Measurements from ENCODE around the gene SLTM.

- RRBS = no CpG with 5 or more reads among the region's 5 CpGs
Measured at GRCh38 chr15:58061808-58062526, 3.5 kb downstream of the ALDH1A2 start.

DNA sequence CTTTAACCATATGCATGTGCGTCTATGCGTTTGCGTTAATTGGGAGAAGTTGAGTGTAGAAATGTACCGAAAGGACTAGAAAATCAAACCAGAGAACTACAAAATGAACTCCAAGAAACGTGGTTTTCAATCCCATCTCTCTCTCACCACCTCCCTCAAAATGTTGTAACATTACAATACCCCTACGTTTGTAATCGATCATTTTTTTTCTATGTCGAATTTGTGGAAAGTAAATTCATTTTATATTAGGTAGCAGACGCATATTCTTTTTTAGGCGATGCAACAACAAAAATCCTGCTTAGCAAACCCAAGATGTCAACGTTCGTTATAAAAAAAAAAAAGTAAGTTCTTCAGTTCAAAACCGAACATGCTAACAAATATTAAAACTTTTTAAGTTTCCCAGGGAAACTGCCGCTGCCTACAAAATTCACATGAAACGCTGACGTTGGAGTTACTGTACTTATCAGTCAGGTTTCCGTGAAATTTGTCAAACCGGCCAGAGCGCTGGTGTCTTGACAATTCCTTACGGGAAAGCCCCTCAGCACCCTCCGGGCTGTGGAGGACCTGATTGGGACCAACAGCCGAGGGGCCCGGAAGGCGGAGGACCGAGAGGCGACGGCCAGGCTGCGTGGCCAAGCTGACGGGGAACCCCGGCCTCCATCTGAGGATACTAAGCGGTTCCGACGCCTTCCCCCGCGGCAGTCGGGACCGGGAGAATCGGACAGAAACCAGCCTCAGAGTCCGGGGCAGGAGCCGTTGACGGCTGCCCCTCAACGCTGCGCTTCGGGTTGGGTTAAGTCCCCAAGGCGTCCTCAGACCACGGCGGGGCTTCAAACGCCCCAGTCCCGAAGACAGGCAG lies 752 bp downstream of the ALDH1A2 start:
- RRBS = 17% methylated on average over 20 of the region's 49 CpGs

DNA sequence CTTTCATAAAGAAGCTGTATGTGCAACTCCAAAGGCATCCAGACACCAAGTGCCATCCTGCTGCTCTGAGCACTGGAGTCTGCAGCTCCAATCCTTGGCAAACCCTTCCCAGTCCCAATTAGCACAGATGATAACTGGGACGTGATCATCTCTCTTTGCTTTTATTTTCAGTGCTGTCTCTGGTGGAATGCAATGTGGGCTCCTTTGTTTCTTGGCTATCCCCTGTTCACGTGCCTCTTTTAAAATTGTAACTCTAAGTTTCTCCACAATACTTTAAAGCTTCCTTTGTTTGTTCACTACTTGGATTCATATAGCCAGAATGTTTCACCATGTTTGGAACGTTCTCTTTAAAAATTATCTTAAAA lies 141.0 kb downstream of the AQP9 start:
- RRBS = no CpG with 5 or more reads among the region's 3 CpGs

GRCh38 chr15:58329599-58330019 lies 102.2 kb upstream of the LIPC start:
- RRBS = no CpG with 5 or more reads among the region's 4 CpGs

DNA sequence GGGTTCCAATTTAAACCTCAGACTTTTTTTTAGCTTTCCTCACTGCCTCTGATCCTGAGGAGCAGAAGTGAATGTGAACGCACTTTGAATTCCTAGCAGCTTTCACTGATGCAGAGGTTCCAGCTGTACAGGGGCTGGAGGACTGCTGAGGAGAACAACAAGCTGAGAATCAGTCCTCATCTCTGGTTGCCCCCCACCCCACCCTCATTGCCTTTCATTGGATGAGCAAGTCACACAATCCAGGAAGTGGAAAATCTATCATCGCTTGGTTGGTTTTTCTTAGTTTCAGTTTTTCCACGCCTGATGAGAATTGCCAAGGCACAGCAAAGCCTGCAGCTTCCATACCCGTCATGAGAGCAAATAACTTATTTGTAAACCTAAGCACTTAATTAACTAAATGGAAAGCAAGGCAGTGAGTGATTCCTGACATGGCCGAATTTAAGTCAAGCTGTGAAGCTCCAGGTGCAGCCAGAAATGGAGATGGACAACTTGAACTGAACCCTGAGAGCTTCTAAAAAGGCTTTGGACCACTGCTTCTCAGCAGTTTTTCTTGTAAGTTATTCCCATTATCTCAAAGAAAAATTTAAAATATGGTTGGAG lies 21.4 kb upstream of the LIPC start:
- RRBS = no CpG with 5 or more reads among the region's 5 CpGs

GRCh38 chr15:58442038-58442714 lies 10.4 kb downstream of the LIPC start:
- RRBS = no CpG with 5 or more reads among the region's 5 CpGs

DNA sequence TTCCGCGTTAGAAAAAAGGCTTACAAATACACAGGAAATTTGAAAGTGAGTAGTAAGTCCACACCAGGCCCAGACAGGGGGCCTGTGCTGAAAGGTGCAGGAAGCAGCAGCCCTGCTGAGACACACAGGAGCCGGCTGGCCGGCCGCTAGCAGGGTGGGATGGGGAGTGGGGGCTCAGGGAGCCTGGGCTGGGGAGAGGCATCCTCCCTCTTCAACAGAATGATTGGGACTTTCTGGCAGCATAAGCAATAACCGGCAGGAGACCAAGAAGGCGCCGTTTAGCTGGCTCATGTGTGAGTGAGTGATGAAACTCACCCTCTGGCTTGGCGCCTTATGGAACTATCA lies 13.1 kb downstream of the LIPC start:
- RRBS = no CpG with 5 or more reads among the region's 9 CpGs

DNA sequence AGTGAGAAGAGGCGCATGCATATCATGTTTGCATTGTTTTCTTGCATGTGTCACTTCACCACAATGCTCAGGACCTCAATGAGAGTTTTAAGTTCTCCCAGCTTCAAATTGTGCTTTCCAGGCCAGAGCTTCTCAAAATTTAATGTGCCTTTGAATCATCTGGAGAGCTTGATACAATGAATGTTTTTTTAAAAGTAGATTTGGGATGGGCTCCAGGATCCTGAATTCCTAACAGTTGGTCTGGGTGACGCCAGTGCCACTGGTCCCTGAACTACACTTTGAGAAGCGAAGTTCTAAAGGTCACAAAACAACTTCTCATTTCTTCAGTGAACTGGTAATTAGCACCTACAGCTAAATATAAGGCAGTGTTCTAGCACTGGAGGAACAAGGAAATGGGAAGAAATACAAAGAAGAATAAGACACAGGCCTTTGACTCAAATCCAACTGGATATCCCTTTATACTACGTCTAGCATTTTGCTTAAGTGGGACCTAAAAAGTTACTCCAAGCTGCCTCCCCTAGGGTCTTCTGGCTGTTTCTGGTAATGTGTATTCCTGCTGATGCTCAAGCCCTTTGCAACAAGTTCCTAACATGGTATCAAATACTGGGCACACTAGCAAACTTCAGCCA lies 15.8 kb downstream of the LIPC start:
- RRBS = no CpG with 5 or more reads among the region's 4 CpGs

DNA sequence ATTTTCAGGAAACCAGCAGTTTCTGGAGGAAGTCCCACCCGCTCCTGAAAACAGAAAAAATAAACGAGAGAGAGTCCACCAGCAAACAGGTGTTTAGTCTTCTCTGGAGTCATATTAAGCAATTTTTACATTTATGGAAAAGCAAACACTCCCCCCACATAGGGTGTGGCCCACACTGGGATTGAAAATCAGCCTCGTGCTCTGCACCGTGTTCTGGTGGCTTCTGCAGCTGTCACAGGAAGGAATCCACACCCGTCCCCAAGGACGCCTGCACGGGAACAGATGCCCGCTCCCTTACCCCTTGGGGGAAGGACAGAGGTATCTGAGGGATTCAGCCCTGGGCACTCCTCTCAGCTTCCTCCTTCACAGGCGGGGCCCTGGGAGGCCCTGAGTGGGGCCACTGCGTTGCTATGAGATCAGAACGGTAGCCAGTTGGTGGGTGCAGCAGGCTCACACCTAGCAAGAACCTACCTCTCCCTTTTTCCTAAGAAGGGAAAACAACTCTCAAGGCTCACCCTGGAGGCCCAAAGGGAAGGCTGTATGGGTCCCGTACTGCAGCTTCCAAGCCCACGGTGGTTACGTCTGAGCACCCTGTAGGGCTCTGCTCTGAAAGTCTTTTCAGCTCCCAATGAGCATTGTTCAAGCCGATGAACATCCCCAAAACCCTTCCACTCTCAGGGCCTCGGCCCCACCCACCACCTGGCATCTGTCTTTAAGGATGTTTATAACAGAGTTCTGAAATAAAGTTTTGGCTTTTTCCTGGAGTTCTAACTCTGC lies 27.9 kb downstream of the LIPC start:
- RRBS = no CpG with 5 or more reads among the region's 16 CpGs

DNA sequence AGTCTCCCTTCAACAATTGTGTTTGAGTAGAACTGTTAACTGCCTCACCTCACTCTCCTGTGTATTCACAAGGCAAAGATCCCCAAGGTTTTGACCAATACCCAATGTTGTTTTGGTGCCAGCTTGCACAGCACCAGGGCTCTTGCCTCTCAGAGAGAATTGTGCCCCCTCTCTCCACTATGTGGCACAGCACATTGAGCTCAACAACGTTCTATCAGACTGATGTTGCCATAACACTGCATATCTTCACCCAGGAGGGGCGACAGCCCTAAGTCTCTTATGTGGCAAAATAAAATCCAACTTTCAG lies 85.3 kb downstream of the LIPC start:
- RRBS = no CpG with 5 or more reads among the region's 2 CpGs

DNA sequence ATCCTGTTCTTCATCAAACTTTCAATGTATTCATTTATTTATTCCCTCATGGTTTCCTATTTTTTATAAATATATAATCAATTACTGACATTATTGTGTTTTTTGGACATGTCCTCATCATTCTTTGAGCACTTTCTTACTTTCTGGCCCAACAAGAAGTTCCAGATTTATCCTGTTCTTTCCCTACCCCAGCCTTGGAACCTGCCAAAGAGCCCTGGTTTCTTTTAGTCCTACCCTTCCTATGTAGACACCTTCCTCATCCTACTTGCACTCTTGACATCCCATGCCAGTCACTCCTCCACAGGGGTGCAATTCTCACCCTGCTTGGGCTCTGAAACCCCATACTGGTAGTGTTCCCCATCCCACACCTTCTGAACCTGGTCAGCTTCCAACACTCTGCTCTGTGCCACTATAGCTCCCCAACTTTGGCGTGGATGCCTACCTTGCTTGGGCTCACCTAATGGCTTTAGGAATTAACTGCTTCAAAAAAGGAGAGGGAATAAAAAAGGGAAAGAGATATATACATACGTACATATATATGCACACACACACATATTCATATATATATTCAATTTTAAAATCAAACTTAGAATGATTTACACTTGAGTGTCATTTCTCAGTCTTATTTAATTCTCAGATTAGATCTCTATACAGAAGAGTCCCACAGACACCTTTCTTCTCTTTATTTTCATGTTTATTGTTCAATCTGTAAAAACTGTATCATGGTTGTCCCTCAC lies 147.3 kb downstream of the ADAM10 start:
- RRBS = no CpG with 5 or more reads among the region's 2 CpGs

DNA sequence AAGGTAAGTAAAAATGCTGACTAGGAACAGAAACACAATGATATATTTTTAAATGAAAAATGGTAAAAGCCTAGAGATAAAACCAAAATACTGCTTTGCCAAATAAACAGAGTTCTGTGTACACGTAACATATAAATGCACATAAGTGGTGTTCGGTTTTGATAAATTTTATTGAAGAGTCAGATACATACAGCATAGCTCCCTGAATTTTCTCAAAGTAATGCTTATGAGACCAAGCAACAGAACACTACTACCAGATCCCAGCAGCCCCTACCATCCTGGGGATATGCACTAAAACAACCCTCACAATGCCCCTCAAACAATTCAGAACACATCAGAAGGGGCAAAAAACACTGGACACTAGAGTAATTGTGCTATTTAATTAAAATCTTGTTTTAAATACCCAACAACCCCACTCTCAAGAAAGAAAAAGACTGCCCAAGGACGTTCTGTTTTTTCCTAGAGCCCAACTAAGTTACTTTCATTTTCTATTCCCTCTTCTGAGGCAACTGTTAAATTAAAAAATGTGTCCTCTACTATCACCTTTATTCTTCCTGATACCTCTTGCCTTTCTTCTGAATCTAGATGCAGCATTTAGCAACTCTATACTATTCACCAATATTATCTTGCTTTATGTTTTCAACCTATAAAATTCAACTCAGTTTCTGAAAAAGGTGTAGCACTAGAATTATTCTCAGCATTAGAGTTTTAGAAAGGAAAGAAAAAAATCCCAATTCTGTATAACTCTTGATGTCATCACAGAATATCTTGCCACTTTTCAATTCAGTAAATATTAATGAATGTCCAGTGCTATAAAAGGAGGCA lies 120.9 kb downstream of the ADAM10 start:
- RRBS = no CpG with 5 or more reads among the region's 3 CpGs

GRCh38 chr15:58731729-58732103 lies 17.8 kb downstream of the ADAM10 start:
- RRBS = no CpG with 5 or more reads among the region's 2 CpGs

- RRBS = no CpG with 5 or more reads among the region's 16 CpGs
Measured at GRCh38 chr15:58833404-58834307, 62.6 kb downstream of the MINDY2 start.

GRCh38 chr15:58873154-58873555 lies 60.3 kb downstream of the SLTM start:
- RRBS = no CpG with 5 or more reads among the region's 3 CpGs

- RRBS = no CpG with 5 or more reads among the region's 7 CpGs
Measured at GRCh38 chr15:58932098-58932626, 1.3 kb downstream of the SLTM start.

- RRBS = 1% methylated on average over 32 of the region's 108 CpGs
Measured at GRCh38 chr15:58933261-58934480, at the start of gene SLTM. Gene SLTM, minus strand, starts transcription at chr15:58933679.

DNA sequence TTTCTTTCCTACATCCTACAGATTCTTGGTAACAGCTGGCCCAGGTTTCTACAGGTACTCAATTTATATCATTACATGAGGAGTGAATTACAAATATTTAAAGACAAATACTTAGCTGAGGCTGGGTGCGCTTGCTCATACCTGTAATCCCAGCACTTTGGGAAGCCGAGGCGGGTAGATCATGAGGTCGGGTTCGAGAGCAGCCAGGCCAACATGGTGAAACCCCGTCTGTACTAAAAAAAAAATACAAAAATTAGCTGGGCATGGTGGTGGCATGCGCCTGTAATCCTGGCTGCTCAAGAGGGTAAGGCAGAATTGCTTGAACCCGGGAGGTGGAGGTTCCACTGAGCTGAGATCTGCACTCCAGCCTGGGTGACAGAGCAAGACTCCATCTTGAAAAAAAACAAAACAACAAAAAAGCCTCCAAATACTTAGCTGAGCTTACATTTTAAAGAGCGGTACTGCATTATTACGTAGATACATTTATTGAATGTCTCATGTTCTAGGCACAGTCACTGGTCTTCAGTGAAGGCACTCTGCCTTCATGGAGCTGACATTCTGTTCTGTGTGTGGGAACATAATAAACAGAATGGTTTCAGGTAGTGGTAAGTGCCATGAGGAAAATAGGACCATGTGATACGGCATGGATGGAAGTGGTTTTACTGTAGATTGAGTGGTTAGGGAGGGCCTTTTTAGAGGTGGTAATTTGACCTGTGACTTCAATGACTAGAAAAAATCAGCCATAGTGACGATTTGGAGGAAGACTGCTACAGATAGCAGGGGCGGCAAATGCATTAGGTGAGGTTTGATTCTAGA lies 3.6 kb downstream of the RNF111 start:
- RRBS = no CpG with 5 or more reads among the region's 13 CpGs

GRCh38 chr15:59175696-59176075 lies 31.0 kb upstream of the LDHAL6B start:
- RRBS = no CpG with 5 or more reads among the region's 3 CpGs

DNA sequence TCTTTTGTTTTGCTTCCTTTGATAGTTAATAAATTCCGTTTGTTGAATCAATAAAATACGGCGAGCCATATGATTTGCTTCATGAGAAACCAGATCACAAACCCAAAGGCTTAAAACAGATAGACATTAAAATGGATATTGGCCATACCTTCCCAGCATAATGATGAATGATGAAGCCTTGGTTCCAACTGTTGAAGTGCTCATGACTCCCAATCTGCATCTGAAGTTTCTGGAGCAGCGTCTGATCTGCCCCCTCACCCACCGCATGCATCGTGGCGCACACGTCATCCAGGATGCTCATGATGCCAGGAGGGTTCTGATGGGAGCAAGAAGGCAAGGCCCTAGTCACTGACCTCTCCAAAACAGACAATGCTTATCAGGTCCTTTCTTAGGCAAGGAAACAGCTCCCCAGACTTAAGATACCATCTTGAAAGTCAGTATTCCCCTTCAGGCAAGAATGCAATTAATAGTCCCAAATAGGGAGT lies 1.9 kb downstream of the LDHAL6B start:
- RRBS = no CpG with 5 or more reads among the region's 8 CpGs